Ovary (tissue), 7 donors: ENCODE results near the gene SEPTIN8.

DNA sequence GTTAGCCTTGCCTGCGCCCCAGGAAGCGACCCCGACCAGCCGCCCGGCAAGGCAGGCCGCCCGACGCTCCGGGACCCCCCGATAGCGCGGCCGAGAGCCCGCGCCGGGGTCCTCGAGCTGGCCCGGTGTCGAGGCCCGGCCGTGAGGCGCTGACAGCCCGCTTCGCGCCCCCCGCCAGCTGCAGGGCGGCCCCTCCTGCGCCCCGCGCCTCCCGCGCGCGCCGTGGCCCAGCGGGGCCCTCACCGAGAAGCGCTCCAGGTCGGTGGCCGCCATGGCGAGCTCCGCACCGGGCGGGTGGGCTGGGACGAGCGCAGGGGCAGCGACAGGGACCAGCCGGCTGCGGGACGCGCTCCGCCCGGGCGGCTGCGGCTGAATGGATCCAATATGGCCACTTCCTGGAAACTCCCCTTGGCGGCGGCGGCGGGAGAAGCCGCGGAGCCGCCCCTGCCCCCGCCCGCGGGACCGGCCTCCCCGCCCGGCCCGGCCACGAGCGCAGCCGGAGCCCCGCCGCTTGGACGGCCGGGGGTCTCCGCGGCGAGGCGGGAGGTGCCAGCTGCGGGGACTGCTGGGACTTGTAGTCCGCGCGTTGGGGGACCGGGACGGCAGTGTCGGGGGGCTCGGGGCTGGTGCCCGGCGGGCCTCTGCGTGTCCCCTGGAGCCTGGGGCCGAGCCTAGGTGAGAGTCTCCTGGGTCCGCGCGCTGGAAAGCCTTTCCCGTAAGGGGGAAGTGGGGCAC is at the start of gene SEPTIN8:
Gene SEPTIN8 (minus strand): TSS at position 375 of the 735 bp plus-strand sequence.
- PRO-cap, 7 experiments, result peak in 7 of 7 experiments; most common plus-strand start position 575 of the sequence (in 3); most common minus-strand start position 375 of the sequence (in 5)
- RAMPAGE, long total RNA, 2 experiments, result no peak in any of the 2 experiments

- PRO-cap, 7 experiments, result no peak in any of the 7 experiments
- RAMPAGE, long total RNA, 2 experiments, result no peak in any of the 2 experiments
These were observed 5.9 kb upstream of the SOWAHA start for GRCh38 chr5:132807010-132807731.

DNA sequence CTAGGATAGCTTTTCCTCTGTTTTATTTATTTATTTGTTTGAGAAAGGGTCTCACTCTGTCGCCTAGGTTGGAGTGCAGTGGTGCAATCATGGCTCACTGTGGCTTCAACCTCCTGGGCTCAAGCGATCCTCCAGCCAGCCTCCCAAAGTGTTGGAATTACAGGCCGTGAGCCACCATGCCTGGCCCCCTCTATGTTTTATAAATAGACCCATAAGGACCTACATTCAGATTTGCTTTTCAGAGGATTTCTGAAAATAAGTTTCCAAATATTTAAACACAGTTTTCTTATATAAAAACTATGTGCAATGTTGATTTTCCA is 16.7 kb downstream of the LEAP2 start:
- PRO-cap, 7 experiments, result no peak in any of the 7 experiments
- RAMPAGE, long total RNA, 2 experiments, result no peak in any of the 2 experiments

DNA sequence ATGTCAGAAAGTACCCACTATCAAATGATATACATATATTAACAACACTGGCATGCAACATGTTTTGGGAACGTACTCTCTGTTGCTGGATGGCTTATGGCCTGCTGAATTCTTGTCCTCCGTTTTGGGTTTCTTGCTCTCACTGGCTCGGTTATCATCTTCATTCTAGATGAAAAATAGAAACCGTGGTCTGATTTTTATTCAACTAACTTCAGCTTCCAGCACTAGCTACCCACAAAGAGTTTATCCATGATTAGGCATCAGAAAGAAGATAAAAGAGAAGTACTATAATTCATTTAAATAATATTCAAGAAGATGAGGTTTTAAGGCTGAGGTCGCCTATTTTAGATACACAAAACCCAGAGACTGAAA is 19.5 kb downstream of the LEAP2 start:
- PRO-cap, 7 experiments, result no peak in any of the 7 experiments
- RAMPAGE, long total RNA, 2 experiments, result no peak in any of the 2 experiments

GRCh38 chr5:132951086-132951578 is 12.3 kb downstream of the AFF4 start:
- PRO-cap, 7 experiments, result no peak in any of the 7 experiments
- RAMPAGE, long total RNA, 2 experiments, result no peak in any of the 2 experiments

DNA sequence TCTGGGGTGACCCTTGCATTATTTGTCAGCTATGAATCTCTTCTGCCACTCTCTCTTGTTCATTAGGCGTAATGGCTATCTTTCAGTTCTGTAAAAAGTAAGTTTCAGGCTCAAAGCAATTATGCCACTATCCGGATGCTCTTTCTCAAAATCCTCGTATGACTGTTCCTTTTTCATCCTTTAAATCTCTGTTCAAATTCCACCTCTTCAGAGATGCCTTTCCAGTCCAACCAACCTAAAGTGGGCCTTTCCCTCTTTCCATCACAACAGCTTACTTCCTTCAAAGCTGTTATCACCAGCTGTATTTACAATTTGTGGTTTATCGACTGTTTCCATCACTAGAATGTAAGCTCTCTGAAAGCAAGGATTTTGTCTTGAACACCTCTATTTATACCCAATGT is 805 bp downstream of the ZCCHC10 start:
- PRO-cap, 7 experiments, result no peak in any of the 7 experiments
- RAMPAGE, long total RNA, 2 experiments, result no peak in any of the 2 experiments

- PRO-cap, 7 experiments, result no peak in any of the 7 experiments
- RAMPAGE, long total RNA, 2 experiments, result no peak in any of the 2 experiments
These were observed 206.7 kb downstream of the FSTL4 start for GRCh38 chr5:133405708-133406032.

DNA sequence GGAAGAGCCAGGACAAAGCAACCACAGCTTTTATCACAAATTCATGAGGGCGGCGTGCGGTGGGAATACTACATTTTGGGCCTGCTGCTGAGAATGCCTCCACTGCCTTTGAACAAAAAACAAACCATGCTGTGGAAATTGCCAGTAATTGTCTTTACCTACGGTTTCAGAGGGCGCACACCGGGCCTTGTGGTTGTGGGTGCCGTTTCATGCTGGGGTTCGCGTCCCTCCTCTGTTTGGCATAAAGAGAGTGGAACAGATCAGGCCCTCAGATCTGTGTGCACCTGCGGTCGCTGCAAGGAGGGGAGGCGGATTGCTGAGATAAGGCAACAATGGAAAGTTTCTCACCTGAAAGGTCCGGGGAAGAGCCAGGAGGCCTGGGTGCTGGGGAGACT is 27.5 kb upstream of the TCF7 start:
- PRO-cap, 7 experiments, result no peak in any of the 7 experiments
- RAMPAGE, long total RNA, 2 experiments, result no peak in any of the 2 experiments

- PRO-cap, 7 experiments, result no peak in any of the 7 experiments
- RAMPAGE, long total RNA, 2 experiments, result no peak in any of the 2 experiments
These were observed 29.4 kb downstream of the TCF7 start for GRCh38 chr5:134143696-134144550.

GRCh38 chr5:134148929-134149666 is 27.7 kb downstream of the SKP1 start:
- PRO-cap, 7 experiments, result no peak in any of the 7 experiments
- RAMPAGE, long total RNA, 2 experiments, result no peak in any of the 2 experiments

- PRO-cap, 7 experiments, result peak in 1 of 7 experiments; most common plus-strand start chr5:134178065 (in 1); most common minus-strand start chr5:134177901 (in 1)
- RAMPAGE, long total RNA, 2 experiments, result no peak in any of the 2 experiments
These were observed 1.1 kb upstream of the SKP1 start for GRCh38 chr5:134177719-134178401.

DNA sequence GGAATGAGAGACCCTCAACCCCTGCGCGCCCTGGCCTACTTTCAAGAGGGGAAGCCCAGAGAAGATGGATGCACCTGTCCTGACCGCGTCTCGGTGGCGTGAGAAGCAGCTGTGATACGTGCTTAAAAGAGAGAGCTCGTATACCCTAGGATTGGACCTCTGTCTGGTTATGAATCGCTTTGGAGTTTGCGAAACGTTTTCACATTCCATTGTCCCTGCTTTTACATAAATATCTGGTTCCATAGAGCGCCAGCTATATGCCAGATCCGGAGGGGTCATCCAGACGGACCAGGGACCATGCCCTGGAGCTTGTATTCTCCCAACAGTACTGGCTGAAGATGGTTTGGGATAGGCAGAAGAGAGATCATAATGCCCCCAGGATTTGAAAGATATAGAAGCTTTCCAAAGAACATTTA is 1.0 kb upstream of the PPP2CA start:
- PRO-cap, 7 experiments, result peak in 1 of 7 experiments; most common minus-strand start position 100 of the sequence (in 1)
- RAMPAGE, long total RNA, 2 experiments, result no peak in any of the 2 experiments

- PRO-cap, 7 experiments, result peak in 4 of 7 experiments; most common minus-strand start chr5:134227433 (in 4)
- RAMPAGE, long total RNA, 2 experiments, result no peak in any of the 2 experiments
These were observed 1.4 kb upstream of the PPP2CA start for GRCh38 chr5:134227303-134227613.

- PRO-cap, 7 experiments, result peak in 5 of 7 experiments; most common plus-strand start chr5:134242332 (in 1); most common minus-strand start chr5:134242234 (in 5)
- RAMPAGE, long total RNA, 2 experiments, result no peak in any of the 2 experiments
These were observed 16.2 kb upstream of the PPP2CA start for GRCh38 chr5:134241963-134242535.

DNA sequence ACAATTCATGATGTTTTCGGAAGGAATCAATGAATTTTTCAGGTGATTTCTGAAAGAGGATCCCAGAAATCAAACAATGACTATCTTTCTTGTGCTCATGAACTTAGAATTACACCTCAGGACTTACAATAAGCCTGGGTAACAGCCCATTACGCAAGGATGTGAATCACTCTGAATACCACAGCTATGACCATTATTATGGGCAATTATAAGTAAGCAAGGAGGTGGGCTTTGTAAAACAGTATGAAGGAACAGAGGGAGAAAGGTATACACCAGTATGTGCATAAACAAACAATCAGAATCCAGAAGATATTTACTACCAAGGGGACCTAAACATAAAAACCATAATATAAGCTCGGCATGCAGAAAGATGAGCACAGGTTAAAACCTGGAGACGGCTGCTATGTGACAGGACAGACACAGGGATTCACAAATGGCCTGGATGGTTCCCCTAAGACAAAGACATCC is 21.6 kb upstream of the PPP2CA start:
- PRO-cap, 7 experiments, result no peak in any of the 7 experiments
- RAMPAGE, long total RNA, 2 experiments, result no peak in any of the 2 experiments

GRCh38 chr5:134370176-134370877 is 1.0 kb upstream of the UBE2B start:
- PRO-cap, 7 experiments, result peak in 1 of 7 experiments; most common plus-strand start chr5:134370757 (in 1); most common minus-strand start chr5:134370572 (in 1)
- RAMPAGE, long total RNA, 2 experiments, result no peak in any of the 2 experiments

DNA sequence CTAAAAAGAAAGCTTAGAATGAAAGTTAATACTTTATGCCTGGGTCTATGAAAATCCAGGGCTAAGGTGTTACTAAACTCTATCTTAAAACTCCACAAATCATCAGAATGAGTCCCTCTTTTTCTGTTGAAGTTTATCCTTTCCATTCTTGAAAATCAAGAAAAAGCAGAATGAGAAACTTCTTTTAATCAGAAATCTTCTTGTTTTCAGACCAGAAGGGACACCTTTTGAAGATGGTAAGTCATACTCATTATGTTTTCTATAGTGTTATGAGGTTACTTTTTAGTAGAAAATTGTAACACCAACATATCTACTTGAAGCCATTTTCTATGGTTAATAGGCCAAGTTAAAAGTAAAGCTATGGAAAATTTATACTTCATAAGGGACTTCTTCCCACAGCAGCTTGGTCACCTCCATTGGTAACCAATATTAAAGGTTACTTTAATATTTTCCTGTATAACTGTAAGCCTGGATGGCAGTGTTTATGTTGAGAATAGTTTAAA is 5.1 kb downstream of the UBE2B start:
- PRO-cap, 7 experiments, result no peak in any of the 7 experiments
- RAMPAGE, long total RNA, 2 experiments, result no peak in any of the 2 experiments

GRCh38 chr5:134524771-134525592 is 488 bp upstream of the JADE2 start:
- PRO-cap, 7 experiments, result peak in 7 of 7 experiments; most common plus-strand start chr5:134525295 (in 7); most common minus-strand start chr5:134525073 (in 4)
- RAMPAGE, long total RNA, 2 experiments, result no peak in any of the 2 experiments

- PRO-cap, 7 experiments, result no peak in any of the 7 experiments
- RAMPAGE, long total RNA, 2 experiments, result no peak in any of the 2 experiments
These were observed 35.0 kb downstream of the JADE2 start for GRCh38 chr5:134560387-134561048.

DNA sequence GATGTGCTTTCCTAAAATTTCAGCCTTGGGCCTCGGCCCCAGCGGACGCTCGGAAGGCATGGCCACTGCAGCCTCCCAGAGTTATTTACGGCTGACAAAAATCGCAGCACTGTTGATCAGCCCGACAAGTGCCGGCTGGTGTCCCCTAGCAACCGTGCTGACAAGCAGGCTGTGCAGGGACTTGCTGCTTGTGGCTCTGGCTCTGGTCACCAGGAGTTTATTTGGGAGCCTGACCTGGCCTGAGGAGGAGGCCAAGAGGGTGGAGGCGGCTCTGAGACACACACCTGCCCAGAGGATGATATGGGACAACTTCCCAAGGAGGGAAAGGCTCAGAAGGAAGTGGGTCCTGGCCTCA is 43.9 kb downstream of the JADE2 start:
- PRO-cap, 7 experiments, result no peak in any of the 7 experiments
- RAMPAGE, long total RNA, 2 experiments, result no peak in any of the 2 experiments